ENCODE measurements around a stretch of chr10.

DNA sequence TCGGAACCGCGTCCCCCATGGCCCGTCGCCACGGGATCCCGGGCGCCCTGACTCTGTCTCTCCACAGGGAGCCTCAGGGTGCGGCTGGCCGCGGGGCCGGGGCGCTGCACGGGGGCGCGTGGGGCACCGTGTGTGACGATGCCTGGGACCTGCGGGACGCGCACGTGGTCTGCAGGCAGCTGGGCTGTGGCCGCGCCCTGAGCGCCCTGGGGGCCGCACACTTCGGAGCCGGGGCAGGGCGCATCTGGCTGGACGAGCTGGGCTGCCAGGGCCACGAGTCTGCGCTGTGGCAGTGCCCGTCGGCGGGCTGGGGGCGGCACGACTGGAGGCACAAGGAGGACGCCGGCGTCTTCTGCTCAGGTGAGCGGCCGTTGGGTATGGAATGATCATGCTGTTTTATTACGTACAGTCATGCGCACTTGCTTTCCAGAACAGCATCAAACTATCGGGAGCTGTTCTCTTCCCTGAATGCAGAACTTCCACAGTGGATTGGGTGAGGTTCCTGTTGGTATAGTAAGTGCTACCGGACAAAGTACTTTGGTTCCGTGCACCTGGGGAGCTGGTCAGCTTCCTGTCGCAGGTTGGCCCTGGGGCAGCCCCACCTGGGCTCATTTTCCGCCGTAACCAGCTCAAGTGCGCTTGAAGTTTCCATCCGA is 6.2 kb downstream of the SCART1 start:
- RRBS: 47% methylated on average over 12 of the region's 52 CpGs

DNA sequence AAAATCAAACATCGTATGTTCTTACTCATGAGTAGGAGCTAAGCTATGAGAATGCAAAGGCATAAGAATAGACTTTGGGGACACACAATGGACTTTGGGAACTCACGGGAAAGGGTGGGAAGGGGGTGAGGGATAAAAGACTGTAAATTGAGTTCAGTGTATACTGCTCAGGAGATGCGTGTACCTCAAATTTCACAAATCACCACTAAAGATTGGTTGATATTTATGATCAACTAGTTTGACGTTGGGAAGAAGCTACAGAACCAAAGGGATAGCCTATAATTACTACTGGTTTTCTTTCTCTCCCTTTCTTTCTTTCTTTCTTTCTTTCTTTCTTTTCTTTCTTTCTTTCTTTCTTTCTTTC is 15.2 kb downstream of the CYP2E1 start:
- RRBS: no CpG with 5 or more reads among the region's 4 CpGs